Left colon (tissue), 1 donor: ENCODE results near the genes CEACAM5 and CEACAM6.

- PRO-cap = no peak
These were observed 3.8 kb downstream of the EGLN2 start for GRCh38 chr19:40802626-40803340.

DNA sequence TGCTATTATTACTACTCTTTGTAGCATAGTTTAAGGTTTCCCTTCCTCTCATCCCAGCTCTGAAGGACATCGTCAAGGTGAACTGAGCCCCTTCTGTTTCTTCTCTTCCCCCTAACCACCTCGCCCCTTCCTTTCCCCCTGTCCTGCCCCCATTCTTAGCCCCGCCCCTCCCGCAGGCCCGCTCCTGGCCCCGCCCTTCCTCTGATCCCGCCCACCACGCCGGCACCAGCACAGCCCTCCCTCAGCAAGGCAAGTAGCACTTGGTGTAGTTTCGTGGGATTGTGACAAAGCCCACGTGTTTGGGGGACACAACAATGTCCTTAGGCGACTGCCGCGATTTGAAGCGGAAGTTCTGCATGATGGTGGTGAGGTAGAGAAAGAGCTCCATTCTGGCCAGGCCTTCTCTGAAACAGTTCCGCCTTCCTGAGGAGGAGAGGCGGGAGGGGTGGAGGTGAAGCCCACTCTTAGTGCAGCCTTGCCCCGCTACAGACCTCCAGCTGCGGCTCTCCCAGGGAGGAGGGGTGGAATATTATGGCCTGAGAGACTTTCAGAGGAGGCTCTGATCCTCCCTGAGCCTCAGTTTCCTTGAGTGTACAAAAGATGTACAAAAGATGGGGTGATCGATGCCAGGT lies 26.3 kb upstream of the CYP2A7 start:
- PRO-cap = no peak

DNA sequence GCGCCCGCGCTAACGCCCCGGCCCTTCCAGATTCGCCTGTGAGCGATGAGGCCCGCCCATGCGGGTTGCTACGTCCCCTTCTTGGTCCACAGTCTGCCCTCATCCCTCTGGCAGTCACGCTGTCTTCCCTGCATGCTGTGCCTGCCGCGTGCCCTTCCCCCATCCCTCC lies 13.7 kb downstream of the CYP2F1 start:
- PRO-cap = no peak

DNA sequence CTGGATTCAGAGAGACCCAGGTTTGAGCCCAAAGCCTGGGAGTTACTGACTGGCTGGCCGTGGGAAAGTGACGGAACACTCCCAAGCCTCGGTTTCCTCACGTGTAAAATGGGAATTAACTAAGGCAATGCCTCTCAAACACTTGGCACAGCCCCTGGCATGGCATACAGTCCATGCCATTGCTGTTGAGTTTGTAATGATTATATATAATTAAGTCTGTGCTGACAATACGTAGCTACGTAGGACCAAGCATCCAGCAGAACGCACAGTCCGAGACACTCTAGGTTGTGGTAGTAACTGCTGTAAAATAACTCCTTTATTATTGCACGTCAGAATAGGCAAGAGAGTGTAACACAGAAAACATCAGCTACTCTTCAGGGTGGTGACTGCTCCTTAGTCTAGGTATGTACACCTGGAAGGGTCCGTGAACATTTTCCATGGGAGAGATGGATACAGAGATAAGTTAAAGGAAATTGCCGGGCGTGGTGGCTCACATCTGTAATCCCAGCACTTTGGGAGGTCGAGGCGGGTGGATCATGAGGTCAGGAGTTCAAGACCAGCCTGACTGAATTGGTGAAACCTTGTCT lies 25.4 kb upstream of the CYP2S1 start:
- PRO-cap = bidirectional peak, plus-strand start at position 370 of the sequence, minus-strand start at position 282 of the sequence

DNA sequence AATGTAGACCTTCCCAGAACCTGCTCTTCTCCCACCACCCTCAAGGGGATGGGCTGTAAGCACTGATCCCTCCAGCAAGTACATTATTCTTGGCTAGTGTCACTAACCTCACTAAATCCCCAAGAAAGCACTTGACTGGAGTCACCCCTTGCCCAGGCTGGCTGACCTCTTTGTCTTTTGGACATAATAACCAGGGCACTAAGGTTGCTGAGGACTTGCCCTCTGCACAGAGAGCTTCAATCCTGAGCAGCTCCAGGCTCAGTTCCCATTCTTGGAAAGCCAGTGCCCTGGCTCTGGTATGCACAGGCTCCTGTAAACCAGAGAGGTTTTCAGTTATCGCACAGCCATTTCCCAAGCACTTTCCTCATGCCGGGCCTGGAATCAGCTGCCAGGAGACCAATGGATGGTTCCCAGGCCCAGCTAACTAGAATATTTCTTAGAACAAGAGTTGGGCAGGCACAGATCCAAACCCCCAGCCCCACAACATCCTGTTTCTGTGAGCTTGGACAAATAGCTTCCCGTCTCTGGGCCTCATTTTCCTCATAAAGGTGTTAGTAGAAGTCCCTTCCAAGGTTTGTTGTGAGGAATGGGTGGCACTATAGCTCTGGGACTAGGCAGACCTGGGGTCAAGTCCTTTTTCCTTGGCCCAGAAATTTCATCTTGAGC lies 5.4 kb upstream of the CCDC97 start:
- PRO-cap = no peak

GRCh38 chr19:41320277-41320521 lies 10.2 kb downstream of the CCDC97 start:
- PRO-cap = no peak

DNA sequence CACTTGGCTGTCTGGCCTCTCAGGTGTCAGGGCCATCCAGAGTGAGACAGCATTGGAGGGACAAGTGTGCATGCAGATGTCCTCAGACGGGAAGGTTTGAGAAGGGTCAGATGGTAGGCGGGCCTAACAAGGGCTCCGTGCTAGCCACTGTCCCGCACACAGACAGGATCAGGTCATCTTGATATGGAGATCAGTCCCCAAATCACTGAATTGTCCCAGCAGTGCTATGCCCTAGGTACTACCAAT lies 14.3 kb downstream of the CCDC97 start:
- PRO-cap = unidirectional peak, plus-strand start at position 42 of the sequence; unidirectional peak, plus-strand start at position 103 of the sequence

GRCh38 chr19:41324661-41325868 lies 15.1 kb downstream of the CCDC97 start:
- PRO-cap = unidirectional peak, plus-strand start at chr19:41325053

- PRO-cap = no peak
These were observed 796 bp upstream of the TGFB1 start for GRCh38 chr19:41354576-41354860.

- PRO-cap = no peak
These were observed 12.8 kb downstream of the B3GNT8 start for GRCh38 chr19:41414363-41414747.

DNA sequence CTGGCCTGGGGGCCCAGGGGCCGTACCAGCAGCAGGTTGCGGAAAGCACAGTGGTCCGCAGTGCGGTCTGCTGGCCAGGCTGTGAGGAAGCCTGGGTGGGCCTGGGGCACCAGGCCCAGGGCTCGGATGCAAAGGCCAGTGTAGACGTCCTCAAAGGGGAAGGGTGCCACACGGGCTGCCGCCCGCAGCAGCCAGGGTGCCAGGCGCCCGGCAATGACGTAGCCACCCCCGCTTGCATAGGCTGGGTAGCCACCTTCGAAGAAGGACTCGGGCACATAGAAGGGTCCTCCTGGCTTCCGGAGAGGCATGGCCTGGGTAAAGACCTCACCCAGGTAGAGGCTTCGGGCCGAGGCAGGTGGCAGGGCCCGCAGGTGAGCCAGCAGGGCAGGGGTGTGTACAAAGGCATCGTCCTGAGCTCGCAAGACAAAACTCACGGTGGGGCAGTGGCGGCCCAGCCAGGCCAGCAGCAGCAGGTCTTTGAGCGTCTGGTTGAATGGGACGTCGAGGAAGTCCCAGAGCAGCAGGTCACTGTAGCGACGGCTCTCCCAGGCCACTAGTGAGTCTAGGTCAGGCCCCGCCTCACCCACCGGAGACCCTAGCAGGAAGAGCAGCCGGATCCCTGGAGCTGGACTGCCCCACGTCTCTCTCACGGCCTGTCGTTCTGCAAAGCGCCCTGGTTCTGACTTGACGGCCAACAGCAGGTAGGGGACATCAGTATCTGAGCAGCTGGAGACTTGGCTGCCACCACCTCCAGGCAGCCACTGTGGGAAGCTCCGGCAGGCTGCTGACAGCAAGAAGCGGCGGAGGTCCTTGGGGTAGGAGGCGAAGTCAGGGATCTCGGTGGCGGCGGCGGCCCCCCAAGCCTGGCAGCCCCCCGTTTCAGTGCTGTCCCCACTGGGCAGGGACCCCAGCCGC lies 1.3 kb downstream of the B3GNT8 start:
- PRO-cap = no peak

GRCh38 chr19:41436351-41437015 lies 3.2 kb downstream of the DMAC2 start:
- PRO-cap = bidirectional peak, plus-strand start at chr19:41436732, minus-strand start at chr19:41436454; unidirectional peak, minus-strand start at chr19:41436485

DNA sequence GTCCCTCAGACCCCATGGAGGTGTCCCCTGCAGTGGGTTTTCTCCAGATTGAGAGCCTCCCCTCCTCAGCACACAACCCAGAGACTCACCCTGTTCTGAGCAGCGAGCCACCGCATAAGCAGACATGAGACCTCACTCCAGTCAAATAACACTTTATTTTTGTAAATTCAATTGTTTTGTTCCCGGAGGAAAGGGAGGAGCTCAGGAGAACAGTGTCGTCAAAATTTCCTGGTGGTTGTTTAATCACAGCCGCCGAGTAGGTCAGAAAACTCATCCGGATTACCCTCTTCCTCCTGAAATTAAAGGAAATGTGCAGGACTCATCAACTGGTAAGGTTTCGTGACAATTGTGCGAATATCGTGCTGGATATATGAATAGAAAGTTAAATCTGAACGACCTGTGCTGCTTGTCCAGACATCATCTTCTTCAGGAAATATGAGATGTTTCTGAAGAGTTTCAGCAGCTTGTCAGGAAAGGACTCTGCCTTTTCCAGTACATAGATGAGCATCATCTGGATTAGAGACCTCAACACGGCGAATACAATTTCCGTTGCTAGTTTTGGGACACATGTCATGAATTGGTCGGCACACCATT lies 57.6 kb downstream of the ERICH4 start:
- PRO-cap = unidirectional peak, minus-strand start at position 146 of the sequence

- PRO-cap = no peak
These were observed 58.8 kb downstream of the ERICH4 start for GRCh38 chr19:41501810-41502043.

- PRO-cap = bidirectional peak, plus-strand start at chr19:41708626, minus-strand start at chr19:41708467
These were observed at the start of gene CEACAM5 for GRCh38 chr19:41708188-41708920. TSS of gene CEACAM5 (plus strand) at chr19:41708626.

DNA sequence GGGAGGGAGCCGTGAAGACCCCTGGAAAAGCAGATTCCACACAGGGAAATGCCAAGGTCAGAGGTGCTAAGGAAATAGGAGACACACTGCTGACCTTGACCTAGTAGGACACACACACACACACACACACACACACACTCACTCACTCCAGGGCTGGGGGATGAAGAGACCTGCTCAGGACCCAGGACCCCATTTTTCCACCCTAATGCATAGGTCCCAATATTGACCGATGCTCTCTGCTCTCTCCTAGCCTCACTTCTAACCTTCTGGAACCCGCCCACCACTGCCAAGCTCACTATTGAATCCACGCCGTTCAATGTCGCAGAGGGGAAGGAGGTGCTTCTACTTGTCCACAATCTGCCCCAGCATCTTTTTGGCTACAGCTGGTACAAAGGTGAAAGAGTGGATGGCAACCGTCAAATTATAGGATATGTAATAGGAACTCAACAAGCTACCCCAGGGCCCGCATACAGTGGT lies 1.0 kb downstream of the CEACAM5 start:
- PRO-cap = unidirectional peak, minus-strand start at position 260 of the sequence

DNA sequence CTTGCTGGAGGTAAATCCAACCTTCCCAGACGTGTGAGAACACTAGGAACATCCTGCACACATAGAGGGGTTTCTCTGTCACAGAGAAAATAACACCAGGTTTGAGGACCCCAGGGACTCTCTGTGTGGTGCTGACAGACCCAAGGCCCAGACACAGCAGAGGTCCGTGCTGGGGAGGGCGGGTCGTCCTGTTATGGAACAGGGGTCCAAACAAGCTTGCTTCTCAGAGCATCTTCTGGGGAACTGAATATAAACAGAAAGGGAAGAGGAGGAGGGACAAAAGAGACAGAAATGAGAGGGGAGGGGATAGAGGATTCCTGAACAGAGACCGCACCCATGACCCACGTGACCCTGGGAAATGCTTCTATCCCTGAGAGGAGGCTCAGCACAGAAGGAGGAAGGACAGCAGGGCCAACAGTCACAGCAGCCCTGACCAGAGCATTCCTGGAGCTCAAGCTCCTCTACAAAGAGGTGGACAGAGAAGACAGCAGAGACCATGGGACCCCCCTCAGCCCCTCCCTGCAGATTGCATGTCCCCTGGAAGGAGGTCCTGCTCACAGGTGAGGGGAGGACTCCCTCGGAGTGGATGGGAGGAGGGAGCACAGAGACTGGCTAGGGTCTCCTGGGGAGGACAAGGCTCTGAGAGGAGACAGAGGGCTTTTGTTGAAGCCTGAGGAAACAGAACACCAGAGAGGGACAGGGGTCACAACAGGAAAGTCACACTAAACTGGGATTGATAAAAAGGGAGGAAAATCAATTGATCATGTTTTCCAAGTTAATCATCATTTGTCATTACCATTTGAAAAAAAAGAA lies at the start of gene CEACAM6:
Gene CEACAM6 (plus strand): TSS at position 388 of the 813 bp plus-strand sequence.
- PRO-cap = unidirectional peak, plus-strand start at position 392 of the sequence

GRCh38 chr19:41792269-41793023 lies 3.9 kb upstream of the CEACAM3 start:
- PRO-cap = no peak

DNA sequence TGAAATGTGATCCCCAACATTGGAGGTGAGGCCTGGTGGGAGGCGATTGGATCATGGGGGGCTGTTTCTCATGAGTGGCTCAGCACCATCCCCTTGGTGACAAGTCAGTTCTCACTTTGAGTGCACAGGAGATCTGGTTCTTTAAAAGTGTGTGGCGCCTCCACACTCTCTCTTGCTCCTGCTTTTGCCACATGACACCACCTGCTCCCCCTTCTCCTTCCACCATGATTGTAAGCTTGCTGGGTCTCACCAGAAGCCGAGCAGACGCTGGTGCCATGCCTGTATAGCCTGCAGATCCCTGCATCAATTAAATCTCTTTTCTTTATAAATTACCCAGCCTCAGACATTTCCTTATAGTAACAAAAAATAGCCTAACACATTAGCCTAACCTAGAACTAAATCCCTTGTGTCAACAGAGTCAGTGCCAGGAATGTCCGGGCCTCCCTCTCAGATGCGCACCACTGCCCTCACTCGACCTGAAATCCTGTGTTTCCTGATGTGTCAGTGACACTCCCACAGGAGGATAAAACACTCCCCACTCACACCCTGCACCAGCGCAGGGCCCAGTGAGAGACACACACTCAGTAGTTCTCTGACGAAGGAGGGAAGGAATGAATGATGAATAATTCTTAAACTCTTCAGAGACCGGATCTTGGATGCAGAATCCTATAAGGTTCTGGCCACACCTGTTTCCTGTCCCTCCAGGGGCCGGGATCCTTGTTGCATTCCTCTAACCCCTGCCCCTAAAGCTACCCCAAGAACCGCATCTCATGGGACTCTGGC lies 3.0 kb downstream of the CEACAM3 start:
- PRO-cap = bidirectional peak, plus-strand start at position 554 of the sequence, minus-strand start at position 463 of the sequence

DNA sequence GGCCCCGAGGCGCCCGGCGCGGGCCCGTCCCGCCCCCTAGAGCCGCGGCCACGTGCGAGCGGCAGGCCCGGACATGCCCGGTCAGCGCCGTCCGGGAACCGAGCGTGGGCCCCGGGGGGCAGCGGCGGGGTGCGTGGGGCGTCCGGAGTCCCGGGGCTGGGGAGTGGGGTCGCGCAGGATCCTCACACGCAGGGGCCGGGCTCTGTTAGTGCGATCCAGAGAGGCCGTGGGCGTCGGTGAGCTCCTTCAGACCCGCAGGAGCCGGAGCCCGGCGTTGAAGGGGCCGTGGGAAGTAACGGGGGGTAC lies 264 bp downstream of the RPS19 start:
- PRO-cap = no peak